Colon Carcinoma Metastatic in the Brain (tissue), 2 donors: ENCODE data around the genes USP9X, DDX3X and GPR82.

- PRO-cap, 2 experiments: peak in 2 of 2 experiments; most common plus-strand start chrX:41085351 (in 2); most common minus-strand start chrX:41085212 (in 2)
Observed at GRCh38 chrX:41085013-41085967, at the start of gene USP9X. TSS of gene USP9X (plus strand) at chrX:41085445.

- PRO-cap, 2 experiments: no peak in any of the 2 experiments
Observed at GRCh38 chrX:41091634-41092424, 6.6 kb downstream of the USP9X start.

DNA sequence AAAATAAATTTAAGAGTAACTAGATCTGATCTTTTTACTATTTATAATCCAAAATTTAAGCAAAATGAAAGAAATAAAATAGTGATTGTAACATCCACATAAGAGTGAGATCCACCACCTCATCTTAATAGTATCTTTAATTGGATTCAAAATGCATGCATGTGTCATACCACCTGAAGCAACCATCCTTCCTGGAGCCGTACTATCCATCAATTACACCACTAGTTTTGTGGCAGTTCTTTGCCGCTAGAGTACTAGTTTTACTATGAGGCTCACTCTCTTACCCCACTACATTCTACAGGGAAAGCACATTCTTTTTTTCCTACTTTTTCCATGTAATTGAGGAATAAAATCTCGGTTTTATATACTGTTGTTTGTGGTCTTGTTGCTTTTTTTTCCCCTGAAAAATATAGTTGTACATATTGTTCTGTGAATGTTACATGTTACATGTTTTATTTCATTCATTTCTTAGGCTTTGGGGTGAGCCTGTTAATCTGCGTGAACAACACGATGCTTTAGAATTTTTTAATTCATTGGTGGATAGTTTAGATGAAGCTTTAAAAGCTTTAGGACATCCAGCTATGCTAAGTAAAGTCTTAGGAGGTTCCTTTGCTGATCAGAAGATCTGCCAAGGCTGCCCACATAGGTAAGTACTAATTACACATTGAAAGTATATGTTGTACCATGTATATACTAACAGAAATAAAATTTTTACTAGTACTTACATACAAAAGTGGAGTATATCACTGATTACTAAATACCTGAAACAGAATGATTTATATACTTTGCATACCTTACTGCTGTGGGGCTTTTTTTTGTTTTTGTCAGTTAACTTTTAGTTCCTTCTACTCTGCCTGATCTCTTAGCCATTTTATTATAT lies 123.7 kb upstream of the DDX3X start:
- PRO-cap, 2 experiments: no peak in any of the 2 experiments

- PRO-cap, 2 experiments: no peak in any of the 2 experiments
Observed at GRCh38 chrX:41234670-41235507, 99.1 kb upstream of the DDX3X start.

- PRO-cap, 2 experiments: no peak in any of the 2 experiments
Observed at GRCh38 chrX:41302281-41302812, 31.6 kb upstream of the DDX3X start.

DNA sequence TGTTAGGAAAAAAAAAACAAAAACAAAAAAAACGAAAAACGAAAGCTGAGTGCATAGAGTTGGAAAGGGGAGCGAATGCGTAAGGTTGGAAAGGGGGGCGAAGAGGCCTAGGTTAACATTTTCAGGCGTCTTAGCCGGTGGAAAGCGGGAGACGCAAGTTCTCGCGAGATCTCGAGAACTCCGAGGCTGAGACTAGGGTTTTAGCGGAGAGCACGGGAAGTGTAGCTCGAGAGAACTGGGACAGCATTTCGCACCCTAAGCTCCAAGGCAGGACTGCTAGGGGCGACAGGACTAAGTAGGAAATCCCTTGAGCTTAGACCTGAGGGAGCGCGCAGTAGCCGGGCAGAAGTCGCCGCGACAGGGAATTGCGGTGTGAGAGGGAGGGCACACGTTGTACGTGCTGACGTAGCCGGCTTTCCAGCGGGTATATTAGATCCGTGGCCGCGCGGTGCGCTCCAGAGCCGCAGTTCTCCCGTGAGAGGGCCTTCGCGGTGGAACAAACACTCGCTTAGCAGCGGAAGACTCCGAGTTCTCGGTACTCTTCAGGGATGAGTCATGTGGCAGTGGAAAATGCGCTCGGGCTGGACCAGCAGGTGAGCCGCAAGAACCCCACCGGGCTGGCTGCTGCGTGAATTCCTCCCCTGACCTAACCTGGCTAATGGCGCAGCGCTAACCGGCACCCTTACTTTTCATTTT lies at the start of gene DDX3X:
TSS of gene DDX3X (plus strand) at position 458 of the 696 bp plus-strand sequence.
- PRO-cap, 2 experiments: peak in 2 of 2 experiments; most common plus-strand start position 458 of the sequence (in 2); most common minus-strand start position 351 of the sequence (in 1)

- PRO-cap, 2 experiments: no peak in any of the 2 experiments
Observed at GRCh38 chrX:41342453-41342754, 8.4 kb downstream of the DDX3X start.

DNA sequence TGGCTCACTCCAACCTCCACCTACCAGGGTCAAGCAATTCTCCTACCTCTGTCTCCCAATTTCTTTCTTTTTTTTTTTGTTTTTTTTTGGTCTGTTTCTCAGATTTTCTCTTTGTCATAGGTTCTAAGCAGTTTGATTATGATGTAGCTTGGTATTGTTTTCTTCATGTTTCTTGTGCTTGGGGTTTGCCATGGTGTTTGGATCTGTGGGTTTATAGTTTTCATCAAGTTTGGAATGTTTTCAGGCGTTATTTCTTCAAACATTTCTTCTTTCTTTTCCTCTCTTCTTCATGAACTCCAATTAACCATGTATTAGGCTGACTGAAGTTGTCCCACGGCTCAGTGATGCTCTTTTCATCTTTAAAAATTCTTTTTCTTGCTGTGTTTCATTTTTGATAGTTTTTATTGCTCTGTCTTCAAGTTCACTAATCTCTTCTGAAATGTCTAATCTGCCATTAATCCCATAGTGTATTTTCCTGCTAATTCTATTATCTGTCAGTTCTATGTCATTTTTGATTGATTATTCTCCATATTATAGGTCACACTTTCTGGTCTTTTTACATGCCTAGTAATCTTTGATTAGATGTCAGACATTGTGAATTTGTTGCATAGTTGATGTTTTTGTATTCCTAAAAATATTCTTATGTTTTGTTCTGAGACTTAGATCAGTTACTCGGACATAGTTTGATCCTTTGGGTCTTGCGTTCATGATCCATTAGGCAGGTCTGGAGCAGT lies 115.5 kb upstream of the GPR34 start:
- PRO-cap, 2 experiments: no peak in any of the 2 experiments

GRCh38 chrX:41689649-41689996 lies 850 bp downstream of the GPR34 start:
- PRO-cap, 2 experiments: no peak in any of the 2 experiments

DNA sequence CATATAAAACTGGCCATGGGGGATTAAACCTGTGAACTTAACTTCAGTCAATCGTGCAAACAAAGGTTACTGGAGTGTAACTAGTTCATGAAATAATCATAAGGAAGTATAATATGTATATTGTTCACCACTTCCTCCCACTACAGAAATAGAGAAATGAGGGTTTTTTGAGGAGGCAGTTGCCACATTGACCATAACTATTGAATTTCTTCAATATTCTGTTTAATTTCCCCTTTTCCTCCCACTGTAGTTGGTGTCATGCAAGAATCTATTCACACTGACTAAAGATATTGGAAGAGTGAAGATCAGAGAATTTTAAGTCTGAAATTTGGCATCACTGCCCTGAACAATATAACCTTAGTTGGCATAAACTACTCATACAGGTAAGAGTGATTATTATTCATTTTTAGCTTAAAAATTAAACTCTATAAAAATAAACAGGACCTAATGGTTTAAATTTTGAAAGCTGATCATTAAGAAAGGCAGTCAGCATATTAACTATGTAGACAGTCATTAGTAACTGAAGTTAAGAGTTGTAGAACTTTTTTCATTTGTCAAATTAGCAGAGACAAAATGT lies at the start of gene GPR82:
TSS of gene GPR82 (plus strand) at position 275 of the 577 bp plus-strand sequence.
- PRO-cap, 2 experiments: no peak in any of the 2 experiments

GRCh38 chrX:42739210-42739654 lies 38.7 kb downstream of the PPP1R2C start:
- PRO-cap, 2 experiments: no peak in any of the 2 experiments

DNA sequence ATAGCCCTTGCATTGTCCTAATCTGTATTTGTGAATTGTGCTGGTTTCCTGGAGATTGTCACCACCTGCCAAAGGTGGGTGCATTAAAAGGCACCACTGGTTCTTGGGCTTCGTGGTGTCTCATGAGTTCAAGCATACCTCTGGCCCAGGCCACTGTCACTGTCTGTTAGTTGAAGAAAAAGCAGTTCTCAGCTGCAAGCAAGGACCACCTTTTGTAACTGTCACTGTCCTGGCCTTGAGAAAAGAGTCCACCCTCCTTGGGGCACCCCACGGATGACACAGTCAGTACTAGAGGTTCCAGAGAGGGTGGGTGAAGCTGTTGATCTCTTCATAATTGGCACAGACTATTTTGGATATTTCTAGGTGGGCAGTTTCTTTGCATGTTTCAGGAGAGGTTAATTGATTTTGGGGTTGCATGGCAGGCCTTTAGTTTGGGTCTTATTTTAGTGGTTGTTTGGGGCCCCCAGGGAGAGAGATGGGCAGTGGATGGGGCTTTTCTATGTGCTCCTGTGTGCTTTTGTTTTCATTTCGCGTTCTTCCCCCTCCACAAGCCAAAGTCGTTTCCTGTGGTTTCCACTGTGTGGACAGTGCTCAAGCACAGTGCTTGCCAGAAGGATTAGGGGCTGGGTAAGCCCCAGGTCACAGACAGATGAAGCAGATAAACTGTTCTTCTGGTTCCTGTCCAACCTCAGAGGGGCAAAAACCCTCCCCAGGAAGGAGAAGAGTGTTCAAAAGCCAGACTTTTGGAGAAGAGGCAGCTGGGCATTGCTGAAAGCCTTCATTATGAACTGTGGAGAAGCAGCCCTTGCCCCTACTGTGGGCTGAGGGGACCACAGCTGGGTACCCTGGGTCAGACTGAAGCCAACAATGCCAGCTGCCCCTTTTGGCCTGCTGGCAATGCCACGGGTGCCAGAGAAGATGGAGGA lies 156.3 kb upstream of the PPP1R2C start:
- PRO-cap, 2 experiments: no peak in any of the 2 experiments

- PRO-cap, 2 experiments: no peak in any of the 2 experiments
Observed at GRCh38 chrX:43176616-43177065, 398.7 kb upstream of the PPP1R2C start.

GRCh38 chrX:43618491-43618826 lies 37.6 kb upstream of the MAOA start:
- PRO-cap, 2 experiments: no peak in any of the 2 experiments

DNA sequence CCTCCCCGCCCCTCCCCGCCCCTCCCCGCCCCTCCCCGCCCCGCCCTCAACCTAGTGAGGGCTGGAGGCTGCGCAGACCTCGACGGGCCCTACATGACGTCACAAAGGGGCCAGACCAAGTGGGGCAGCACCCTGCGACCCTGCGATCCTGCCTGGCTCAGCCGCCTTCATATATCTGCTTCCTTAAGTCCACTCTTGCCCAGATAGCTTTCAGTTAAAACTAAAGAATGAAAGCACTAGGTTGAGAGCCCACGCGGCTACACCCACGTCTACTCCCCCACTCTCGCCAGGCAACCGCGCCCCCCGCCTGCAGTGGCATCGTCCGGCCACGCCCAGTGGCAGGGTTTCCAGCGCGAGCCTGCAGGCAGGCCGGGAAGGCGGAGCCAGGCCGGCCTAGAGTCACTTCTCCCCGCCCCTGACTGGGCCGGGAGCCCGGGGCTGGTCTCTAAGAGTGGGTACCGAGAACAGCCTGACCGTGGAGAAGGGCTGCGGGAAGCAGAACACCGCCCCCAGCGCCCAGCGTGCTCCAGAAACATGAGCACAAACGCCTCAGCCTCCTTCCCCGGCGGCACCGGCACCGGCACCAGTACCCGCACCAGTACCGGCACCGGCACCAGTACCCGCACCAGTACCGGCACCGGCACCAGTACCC lies 1.4 kb upstream of the MAOA start:
- PRO-cap, 2 experiments: peak in 2 of 2 experiments; most common plus-strand start position 476 of the sequence (in 2)

GRCh38 chrX:43655183-43655977 lies 719 bp upstream of the MAOA start:
- PRO-cap, 2 experiments: no peak in any of the 2 experiments

GRCh38 chrX:43703009-43703569 lies 47.0 kb downstream of the MAOA start:
- PRO-cap, 2 experiments: no peak in any of the 2 experiments

DNA sequence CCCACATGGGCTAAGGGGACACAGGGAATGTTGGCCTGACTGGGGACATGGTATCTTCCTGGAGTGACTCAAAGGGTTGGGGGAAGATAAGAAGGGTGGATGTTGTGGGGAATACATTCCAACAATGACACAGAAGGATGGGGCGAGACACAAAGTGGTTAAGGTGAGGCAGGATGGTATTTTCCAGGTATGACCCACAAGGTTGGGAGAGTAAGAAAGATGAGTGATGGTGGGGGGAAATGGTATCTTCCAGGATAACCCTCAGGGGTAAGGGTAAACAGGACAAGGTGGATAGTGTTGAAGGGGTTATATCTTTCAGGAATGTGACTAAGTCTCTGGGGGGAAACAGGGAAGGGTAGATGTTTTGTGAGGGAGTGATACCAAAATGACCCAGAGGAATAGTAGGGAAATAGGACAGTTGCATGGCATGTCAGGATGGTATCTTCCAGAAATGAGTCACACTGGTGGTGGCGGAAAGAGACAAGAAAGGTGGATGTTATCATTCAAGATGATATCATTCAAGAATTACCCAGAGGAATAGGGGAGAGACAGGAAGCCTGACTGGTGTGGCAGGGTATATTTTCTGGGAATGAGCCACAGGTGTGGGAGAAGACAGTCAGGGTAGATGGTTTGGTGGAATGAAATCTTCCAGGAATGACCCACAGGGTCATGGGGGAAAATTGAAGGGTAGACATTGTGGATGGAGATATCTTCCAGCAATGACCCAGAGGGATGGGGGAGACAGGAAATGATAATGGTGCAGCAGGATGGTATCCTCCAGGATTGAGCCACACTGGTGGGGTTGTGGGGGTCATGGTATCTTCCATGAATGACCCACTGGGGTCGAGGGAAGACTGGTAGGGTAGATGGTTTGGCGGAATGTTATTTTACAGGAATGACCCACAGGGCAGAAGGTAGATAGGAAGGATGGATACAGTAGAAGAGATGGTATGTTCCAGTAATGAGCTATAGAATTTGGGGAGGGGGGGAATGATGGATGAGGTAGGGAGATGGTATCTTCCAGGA lies 61.1 kb downstream of the MAOA start:
- PRO-cap, 2 experiments: no peak in any of the 2 experiments

GRCh38 chrX:43860748-43861504 lies 21.3 kb downstream of the MAOB start:
- PRO-cap, 2 experiments: no peak in any of the 2 experiments

- PRO-cap, 2 experiments: no peak in any of the 2 experiments
Observed at GRCh38 chrX:43970060-43970576, 3.1 kb downstream of the NDP start.